Aorta (tissue), 1 donor: ENCODE data around the genes RANGAP1 and POLR3H.

GRCh38 chr22:40679981-40681010 lies 1.0 kb downstream of the MCHR1 start:
- PRO-cap = no peak

DNA sequence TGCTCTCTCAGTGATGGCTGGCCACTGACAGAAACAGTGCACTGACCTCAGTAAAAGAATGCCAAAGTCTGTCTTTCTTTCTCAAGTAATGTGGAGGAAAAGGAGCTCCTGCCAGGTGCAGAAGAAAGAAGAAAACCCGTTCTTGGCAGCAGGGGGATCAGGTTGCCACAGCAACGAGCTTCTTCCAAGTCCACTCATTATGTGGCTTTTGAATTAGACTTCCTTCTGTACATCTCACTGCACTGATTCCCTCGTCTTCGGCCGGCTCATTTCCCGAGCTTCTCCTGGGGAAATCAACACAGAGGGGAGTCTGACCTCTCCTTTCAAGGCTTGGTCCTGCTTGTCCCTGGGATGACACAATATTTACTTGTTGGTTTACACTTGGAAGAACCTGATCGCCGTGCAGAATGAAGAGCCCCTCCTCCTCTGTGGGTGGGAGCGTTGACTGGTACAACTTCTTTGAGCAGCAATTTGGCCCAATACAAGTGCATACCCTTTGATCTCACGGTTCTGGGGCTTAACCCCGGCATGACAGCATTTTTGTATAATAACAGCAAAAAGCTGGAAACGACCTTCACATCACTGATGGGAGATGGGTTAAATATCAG lies 35.3 kb downstream of the MCHR1 start:
- PRO-cap = no peak

DNA sequence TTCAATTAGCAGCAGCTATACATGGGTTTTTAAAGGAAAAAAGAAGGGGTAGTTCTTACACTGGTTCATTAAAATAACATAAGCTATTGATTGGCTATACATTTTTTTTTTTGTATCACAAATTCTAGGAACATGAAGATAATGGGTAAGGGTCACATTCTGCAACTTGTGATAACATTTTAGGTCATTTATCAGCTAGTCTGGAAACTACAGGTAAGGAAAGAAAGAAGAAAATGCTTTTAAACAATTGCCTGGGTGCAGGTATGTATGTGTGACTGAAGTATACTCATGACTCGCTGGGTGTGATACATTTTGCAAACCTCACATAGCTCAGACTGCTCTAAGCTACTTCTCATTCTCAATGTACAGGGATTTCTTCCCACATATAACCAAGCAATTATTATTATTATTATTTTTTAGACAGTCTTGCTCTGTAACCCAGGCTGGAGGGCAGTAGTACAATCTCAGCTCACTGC lies 67.5 kb downstream of the MCHR1 start:
- PRO-cap = no peak

DNA sequence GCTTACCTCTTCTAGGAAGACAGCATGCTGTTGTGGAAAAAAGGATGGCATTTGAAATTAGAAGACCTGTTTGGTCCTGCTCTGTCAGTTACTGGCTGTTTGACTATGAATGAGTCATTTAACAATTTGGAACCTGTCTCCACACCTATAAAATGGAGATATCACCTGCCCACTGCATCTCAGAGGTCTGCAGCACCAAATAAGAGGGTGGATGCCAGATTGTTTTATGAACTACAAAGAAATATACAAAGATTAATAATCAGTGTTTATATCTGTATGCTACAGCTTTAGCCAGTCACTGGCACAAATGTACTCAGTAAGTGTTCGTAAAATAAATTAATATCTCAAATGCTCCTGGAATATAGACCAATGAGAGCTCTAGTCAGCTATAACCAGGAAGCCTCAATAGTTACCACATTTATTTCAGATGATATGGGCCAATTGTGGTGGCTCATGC lies 60.7 kb downstream of the SLC25A17 start:
- PRO-cap = no peak

- PRO-cap = no peak
Observed at GRCh38 chr22:41098765-41099294, 6.4 kb downstream of the EP300 start.

DNA sequence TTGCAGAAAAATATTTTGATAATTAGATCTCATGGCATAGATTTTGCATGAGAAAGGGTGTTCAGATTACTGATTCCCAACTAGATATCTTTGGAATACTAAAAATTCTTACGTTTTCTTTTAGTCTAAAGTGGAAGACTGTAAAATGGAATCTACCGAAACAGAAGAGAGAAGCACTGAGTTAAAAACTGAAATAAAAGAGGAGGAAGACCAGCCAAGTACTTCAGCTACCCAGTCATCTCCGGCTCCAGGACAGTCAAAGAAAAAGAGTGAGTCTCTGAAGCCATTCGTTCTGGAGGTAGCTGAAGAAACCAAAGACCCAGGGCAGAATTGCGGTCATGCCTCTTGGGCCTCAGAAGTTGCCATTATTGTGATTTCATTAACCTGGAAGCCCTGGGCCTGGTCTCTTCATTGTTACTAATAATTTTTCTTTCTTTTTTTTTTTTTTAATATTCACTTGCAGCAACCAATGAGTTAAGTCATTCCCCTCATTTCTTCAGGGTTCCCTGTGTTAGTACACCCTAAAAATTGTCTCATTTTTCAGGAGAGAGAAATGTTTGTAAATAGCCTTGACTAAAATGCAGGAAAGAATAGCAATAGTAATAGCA lies 52.9 kb upstream of the L3MBTL2 start:
- PRO-cap = no peak

- PRO-cap = no peak
Observed at GRCh38 chr22:41256676-41257446, 16.1 kb upstream of the CHADL start.

GRCh38 chr22:41285091-41286323 lies at the start of gene RANGAP1:
Gene RANGAP1 (minus strand): TSS chr22:41286187.
- PRO-cap = unidirectional peak, minus-strand start at chr22:41286191

GRCh38 chr22:41349832-41350706 lies 31.7 kb upstream of the TEF start:
- PRO-cap = no peak

DNA sequence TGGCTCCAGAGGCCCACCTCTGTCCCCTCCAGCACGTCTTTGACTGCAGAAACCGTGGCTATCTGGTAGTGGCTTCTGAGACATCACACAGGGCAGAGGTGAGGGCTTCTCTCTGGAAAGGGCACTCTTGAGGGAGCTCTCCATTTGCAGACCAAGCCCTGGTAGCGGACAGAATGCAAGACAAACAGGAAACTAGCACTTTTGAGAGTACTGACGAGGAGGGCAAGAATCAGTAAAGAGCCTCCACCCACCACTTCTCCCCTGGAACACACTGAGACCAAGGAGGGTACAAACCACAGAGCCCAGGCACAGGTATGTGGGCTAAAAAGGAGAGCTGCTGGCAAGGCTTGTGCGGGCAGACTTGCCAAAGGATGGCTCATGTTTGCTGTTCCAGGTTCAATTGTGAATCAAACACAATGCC lies 6.7 kb upstream of the TEF start:
- PRO-cap = no peak

GRCh38 chr22:41445706-41446600 lies 648 bp downstream of the TOB2 start:
- PRO-cap = unidirectional peak, plus-strand start at chr22:41446289

DNA sequence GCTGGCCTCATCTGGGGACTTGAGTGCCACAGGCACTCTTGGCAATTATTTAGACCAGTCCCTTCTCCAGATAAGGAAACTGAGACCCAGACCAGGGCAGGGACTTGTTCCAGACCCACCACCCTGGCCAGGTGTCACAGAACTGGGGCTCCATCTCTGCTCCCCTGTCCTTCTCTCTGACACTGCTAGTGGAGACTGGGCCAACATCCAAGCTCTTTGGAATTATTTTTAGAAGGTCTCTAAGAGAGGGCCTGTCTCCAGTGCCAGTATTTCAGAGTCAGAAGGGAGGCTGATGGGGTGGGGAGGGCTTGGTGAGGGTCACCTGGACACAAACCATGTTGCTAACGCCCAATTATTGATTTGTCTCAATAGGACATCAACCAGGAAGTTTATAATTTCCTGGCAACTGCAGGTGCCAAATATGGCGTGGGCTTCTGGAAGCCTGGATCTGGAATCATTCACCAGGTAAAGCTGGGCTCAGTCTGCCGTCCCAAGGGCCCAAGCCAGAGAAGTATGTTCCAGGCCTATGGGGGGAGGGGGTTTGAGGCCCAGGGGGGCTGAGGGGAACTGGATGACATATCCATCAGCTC lies 32.7 kb downstream of the POLR3H start:
- PRO-cap = no peak

GRCh38 chr22:41543906-41545162 lies at the start of gene POLR3H:
Gene POLR3H (minus strand): TSS chr22:41544470.
- PRO-cap = unidirectional peak, minus-strand start at chr22:41544448

DNA sequence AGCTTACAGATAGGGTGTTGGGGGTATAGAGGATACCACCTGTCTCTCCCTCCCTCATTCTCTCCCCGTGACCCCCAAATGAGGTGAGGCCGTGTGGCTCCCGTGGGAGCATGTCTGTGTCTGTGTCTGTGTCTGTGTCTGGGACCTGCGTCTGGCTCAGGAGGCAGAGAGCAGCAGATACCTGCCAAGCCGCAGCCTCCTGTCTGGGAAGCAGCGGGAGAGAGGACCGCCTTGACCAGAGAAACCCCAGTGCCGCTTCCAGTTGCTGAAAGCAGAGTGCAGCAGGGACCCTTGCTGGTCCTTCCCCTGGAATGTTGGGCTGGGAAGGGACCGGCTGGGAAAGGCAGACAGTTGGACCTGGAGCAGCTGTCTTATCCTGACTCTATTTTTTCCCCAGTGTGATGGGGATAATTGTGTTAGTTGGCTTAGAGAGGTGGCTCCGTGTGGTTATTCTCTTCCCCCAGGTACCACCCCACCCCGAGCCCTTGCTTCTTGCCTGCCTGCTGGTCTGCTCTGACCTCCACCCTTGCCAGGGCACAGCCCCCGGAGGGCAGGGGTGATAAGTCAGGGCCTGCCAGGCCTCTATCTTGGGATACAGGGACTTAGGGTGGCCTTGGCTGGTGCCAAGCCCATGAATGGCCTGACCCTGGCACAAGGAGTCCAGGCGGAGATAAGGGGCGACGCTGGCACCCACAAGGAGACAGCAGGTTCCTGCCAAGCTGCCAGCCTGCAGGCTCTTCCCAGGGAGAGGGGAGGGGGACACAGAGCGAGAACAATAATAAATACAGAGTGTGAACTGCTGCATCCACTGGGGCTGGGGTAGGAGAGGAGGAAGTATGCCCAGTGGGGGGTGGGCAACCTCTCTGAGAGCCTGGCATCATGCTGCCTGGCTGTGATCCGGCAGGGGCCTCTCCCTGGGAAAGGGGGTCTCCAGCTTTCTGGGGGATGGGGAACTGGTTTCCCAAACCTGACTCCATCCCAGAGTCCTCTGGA lies 777 bp downstream of the CSDC2 start:
- PRO-cap = no peak

GRCh38 chr22:41597866-41598428 lies 8.3 kb upstream of the PMM1 start:
- PRO-cap = no peak

- PRO-cap = no peak
Observed at GRCh38 chr22:41661132-41661359, 27.6 kb downstream of the SNU13 start.

DNA sequence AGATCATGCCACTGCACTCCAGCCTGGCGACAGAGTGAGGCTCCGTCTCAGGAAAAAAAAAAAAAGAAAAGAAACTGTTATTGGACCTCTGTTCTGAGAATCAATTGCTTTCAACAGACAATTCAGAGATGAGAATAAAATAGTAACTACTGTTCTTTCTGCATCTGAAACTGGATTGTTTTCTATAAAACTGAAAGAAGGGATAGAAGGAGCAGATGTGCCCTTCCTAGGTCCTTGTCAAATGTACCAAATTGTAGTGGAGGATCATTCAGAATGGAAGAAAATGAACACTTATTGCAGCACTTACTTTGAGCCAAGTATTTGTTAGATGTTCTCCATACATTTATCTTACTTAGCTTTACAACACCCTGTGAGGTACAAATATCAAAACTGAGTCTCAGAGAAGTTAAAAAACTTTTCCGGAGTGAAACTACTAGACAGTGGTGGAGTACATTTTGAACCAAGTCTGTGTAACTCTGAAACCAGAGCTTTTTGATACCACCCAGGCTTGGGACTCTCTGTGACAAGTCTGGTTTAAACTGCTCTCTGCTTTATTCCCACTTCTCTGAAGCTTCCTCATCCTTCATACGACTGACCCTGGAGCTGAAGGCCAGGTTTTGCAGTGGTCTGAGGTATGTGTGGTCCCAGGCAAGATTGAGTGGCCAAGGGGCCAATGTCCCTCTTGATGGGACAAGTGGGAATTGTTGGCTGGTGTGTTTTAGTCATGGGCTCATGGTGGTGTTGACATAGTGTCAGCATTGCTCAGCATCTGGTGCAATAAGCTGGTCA lies 48.3 kb upstream of the CCDC134 start:
- PRO-cap = no peak

GRCh38 chr22:41833394-41834232 lies 708 bp downstream of the SREBF2 start:
- PRO-cap = no peak

DNA sequence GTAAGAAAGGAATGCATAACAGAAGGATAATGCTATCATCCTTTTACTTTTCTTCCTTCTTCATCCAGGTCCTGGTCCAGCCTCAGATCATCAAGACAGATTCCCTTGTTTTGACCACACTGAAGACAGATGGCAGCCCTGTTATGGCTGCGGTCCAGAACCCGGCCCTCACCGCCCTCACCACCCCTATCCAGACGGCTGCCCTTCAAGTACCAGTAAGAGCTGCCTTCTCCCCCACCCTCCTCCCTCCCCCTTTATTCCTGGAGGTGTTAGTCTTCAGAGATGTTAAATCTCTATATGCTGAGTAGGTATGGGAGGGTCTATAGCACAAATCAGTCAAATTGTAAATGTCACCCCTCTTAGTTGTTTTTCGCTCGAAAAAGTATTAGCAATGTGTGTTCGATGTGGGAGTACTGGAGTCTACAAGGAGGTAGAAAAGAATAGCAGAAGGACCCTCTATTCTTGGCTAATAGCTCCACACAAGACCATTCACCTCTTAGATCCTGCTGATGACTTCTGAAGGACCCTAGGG lies 38.0 kb downstream of the SREBF2 start:
- PRO-cap = no peak

DNA sequence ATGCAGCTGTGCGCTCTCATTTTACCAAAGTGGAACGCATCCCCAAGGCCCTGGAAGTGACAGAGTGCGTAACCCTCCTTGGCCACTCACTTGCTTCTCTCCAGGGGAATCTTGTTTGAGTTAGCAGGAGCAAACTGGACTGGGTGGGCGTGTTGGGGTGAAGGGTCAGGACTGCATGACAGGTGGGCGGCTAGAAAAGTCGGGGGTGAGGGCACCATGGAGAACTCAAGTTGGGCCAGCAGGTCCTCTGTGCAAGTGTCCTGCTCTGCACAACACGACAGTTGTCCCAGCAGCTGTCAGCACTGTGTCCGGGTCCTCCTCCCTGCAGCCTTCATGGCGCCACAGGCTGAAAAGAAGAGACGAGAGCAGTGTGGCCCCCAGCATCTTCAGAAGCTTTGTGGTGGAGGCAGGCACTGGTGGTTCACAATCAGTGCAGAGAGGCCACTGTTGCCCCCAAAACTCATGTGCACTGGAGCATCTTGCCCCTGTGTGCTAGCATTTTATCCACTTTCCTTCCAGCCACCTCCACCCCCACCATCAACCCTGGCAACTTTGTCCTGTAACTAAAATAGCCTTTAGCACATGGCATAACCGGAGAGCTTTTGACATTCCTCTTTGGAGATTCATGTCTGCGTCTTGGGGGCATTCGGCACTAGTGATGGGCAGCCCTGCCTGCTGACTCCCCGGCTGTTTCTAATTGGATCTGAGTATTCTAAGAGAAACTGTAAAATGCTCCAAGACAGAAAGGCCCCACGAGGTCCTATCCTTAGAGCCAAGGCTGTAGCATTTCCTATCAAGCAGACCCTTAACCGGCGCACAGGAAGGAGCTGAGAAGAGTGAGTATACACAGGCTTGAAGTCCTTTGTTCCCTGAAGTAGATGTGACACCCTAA lies 15.9 kb downstream of the SHISA8 start:
- PRO-cap = no peak